CD14-positive monocyte (primary cell): Measurements from ENCODE around the genes ANP32A and GLCE.

DNA sequence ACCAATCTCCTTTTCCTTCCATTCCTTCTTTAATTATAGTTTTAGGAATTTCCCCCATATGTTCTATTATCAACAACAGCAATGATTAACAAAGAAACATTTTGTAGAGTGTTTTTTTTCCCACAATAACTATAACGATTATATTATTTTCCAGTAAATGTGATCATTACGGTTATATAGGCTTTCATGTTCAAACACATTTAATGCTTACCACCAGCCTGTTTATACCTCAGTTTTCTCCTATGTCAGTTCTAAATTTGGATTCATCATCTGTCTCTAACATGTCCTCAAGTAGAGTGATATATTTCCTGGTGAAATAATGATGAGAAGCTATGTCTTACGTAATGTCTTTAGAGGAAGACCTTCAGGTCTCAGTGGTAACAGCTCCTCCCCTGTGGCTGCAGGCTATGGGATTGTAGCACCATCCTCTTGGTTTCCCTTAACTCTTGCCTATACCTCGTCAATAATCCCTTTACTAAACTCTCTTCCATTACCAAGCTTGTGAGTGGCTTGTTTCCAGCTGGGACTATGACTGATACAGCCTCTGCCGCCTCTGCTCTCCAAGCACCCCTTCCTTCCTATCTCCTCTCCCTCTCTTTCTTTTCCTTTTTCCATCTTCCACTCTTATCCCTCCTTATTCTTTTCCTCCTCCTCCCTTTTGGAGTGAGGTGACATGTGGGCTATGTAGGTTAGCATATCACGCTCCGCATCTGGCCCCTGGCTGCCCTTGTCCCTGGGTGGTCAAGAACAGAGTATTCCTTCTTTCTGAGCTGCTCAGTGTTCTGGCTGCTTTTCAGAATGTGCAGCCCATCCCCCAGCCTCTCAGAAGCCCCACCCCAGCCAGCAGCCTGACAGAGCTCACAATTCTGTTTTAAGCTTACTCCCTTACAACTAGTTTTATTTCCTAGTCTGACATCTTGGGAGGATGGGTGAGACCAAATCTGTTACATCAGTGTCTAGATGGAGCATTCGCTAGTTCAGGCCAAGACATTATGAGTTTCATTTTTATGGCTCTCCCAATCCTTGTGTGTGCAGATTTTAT, 89.3 kb downstream of the SKOR1 start:
- CAGE, long polyA plus RNA: no peak

- CAGE, long polyA plus RNA: no peak
These were observed 16.0 kb downstream of the PIAS1 start for GRCh38 chr15:68070011-68070587.

DNA sequence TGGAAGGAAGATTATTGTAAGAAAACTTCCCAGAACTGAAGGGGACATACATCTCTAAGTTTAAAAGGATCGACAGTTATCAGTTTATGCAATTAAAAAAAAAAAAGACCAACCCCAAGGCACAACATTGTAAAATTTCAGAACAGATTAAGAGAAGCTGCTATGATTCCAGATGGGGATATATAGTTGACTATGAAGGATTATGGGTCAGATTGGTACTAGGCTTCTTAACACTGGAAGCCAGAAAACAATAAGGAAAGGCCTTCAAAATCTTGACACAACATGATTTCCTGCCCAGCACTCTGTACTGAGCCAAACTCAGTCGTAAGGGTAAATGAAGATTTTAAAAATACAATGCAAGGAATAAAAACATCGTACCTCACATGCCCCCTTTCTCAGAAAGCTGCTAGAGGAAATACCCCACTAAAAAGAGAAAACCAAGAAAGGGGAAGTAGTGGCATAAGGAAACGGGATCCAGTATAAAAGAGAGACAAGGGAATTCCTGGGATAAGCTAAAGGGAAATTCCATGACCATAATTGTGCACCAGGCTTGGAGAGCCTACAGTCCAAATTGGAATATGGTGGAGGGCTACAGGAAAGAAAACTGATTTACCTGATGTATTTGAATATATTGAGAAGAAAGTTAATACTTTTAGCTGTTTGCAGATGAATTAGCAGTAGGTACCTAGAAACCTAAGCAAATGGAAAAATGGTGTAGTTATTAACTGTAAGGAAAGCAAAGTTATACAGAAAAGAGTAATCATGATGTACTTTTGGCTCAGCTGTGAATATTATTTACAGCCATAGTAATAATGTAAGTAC, 27.9 kb downstream of the PIAS1 start:
- CAGE, long polyA plus RNA: no peak

- CAGE, long polyA plus RNA: no peak
These were observed 1.2 kb downstream of the FEM1B start for GRCh38 chr15:68278787-68279106.

- CAGE, long polyA plus RNA: no peak
These were observed 61.4 kb upstream of the CORO2B start for GRCh38 chr15:68517273-68517940.

DNA sequence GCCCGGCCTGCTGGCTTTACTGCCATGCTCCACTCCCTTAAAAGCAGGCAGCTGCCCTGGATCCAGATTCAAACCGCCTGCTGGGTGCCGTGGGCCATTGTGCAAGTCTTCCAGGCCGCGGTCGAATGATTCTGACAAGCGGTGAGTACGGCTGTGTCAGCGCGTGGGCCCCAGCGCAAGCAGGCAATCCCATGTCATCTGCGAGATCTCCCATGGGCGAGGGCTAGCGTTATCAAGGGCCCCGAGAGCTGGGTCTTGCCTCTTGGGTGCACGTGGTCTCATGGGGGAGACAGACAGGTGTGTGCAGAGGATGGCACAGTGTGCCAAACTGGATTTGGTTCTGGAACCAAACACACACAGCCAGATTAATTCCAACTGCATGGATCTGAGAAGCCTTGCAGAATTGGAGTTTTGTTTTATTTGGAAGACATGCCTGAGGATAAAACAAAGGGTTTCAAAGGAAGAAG, 37.7 kb downstream of the CORO2B start:
- CAGE, long polyA plus RNA: no peak

- CAGE, long polyA plus RNA: no peak
These were observed 52.9 kb downstream of the CORO2B start for GRCh38 chr15:68631492-68632232.

GRCh38 chr15:68640672-68641780, 62.2 kb downstream of the CORO2B start:
- CAGE, long polyA plus RNA: no peak

DNA sequence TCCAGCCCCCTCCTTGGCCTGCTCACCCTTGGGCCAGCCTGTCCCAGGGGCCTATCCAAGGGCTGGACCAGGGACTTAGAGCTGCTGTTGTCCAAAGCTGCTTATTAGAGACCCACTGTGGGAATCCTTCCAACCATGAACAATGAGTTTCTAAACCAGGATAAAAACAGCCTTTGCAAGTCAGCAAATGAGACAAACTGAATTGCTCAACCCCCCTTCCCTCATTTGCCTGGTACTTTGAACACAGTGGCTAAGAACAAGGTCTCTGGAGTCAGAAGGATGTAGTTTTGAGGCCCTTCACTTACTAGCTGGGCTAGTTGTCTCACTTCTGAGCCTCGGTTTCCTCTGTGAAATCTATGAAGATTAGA, 44.8 kb downstream of the ANP32A start:
- CAGE, long polyA plus RNA: no peak

DNA sequence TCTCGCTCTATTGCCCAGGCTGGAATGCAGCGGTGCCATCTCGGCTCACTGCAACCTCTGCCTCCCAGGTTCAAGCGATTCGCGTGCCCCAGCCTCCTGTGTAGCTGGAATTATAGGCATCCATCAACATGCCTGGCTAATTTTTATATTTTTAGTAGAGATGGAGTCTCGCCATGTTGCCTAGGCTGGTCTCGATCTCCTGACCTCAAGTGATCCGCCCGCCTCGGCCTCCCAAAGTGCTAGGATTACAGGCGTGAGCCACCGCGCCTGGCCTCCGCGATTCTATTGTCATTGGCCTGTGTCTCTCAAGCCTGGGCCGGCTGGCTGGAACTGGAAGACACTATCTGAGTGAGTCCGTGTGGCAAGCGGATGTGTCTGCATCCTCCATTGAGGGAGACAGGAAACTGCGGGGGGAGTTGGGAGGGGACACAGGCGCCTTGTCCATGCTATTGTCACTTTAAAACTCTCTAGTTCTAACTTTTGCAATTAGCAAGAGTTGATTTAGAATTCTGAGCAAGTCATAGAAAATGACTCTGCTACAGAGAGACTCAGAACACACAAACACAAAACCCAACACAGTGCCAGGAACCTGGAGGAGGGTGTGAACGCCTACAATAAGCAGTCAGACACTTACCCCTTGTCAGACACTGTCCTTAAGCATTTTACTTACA, 38.9 kb downstream of the ANP32A start:
- CAGE, long polyA plus RNA: no peak

DNA sequence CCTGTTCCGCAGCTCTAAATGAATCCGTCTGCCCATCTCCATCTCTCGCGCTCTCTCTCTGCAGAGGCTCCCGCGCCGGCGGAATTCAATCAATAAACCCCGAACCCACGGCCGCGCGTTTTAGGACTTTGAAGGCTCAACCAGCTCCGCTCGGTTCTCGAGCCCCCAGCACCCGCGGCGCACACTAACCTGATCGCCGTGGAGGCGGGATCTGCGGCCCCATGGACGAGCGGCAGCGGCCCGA, at the start of gene ANP32A:
ANP32A (minus strand) TSS at position 186 of the 244 bp plus-strand sequence.
- CAGE, long polyA plus RNA: start-site peak on the minus strand centred at position 150 of the sequence, 42 bp wide, 317 and 410 reads in 2 replicates

DNA sequence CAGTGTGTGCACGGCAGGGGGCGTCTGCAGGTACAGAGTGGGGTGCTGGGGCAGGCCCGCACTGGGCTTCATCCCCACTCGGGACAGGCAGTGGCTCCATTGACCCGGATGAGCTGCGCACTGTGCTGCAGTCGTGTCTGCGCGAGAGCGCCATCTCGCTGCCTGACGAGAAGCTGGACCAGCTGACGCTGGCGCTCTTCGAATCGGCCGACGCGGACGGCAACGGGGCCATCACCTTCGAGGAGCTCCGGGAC, 16.9 kb downstream of the NOX5 start:
- CAGE, long polyA plus RNA: no peak

- CAGE, long polyA plus RNA: no peak
These were observed 43.1 kb upstream of the GLCE start for GRCh38 chr15:69117222-69117912.

DNA sequence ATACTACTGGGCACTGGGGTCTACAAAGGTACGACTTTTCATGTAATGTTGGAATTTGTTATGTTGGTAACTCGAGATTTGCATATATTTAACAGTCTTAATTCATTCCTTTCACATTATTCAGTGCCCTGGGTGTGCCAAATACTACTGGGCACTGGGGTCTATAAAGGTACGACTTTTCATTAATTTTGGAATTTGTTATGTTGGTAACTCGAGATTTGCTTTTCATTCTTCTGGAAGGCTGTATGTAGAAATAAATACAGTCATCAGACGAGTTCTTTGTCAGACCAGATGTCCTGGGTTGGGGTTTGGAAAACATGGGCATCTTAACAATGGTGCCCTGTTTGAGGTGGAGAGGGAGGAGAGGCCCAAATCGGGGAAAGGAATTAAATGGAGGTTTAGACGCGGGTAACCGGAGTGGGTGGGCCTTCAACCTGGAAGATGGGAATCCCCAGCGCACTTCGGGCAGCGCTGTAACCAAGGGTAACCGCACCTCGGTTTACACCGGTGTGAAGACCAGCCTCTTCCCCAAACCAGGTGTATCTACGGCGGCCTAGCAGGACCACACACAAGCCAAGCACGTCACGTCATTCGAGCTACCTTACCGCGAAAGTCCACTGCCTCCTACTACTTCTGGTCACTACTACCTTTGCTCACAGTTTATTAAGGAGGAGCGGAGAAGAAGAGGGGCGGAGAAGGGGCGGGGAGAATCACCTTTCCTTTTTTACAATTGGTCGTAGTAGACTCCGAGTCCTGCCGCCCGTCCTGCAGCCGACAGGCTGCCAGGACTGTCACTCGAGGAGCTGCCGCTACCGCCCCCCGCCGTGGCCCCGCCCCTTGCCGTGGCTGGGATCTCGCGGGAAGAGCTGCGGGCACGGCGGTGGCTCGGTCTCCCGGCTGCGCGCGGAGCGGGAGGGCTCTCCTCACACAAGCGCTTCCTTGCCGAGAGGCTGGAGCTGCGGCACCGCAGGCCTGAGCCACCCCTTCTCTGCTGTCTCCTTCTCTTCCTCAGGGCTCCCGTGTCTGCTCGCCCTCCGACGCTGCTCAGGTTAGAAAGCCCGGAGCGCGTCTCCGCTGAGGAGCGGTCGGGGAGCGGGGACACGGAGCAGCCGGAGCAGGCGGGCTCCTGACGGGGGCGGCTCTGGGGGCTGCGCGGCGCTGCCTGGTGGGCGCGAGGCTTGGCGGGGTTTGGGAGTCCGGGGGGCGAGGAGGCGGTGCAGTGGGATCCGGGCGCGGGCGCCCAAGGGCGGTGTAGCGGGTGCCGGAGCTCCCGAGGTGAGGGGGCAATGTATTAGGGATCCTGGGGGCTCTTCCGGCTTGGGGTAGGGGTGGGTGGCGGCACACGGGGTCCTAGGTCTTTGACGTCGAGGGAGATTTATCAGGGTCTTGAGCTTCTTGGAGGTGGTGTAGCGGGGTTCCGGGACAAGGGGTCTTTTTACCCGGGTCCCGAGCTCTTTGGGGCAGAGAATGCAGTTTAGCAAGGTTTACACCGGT, at the start of gene GLCE:
GLCE (plus strand) TSS at position 926 of the 1,494 bp plus-strand sequence.
- CAGE, long polyA plus RNA: no peak

DNA sequence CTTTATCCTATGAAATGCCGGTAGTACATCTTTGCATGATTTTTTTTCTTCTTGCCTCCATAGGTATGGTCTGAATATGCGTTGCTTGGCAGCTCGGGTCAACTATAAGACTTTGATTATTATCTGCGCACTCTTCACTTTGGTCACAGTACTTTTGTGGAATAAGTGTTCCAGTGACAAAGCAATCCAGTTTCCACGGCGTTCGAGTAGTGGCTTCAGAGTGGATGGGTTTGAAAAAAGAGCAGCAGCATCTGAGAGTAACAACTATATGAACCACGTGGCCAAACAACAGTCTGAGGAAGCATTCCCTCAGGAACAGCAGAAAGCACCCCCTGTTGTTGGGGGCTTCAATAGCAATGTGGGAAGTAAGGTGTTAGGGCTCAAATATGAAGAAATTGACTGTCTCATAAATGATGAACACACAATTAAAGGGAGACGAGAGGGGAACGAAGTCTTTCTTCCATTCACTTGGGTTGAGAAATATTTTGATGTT, 42.9 kb upstream of the PAQR5 start:
- CAGE, long polyA plus RNA: no peak

DNA sequence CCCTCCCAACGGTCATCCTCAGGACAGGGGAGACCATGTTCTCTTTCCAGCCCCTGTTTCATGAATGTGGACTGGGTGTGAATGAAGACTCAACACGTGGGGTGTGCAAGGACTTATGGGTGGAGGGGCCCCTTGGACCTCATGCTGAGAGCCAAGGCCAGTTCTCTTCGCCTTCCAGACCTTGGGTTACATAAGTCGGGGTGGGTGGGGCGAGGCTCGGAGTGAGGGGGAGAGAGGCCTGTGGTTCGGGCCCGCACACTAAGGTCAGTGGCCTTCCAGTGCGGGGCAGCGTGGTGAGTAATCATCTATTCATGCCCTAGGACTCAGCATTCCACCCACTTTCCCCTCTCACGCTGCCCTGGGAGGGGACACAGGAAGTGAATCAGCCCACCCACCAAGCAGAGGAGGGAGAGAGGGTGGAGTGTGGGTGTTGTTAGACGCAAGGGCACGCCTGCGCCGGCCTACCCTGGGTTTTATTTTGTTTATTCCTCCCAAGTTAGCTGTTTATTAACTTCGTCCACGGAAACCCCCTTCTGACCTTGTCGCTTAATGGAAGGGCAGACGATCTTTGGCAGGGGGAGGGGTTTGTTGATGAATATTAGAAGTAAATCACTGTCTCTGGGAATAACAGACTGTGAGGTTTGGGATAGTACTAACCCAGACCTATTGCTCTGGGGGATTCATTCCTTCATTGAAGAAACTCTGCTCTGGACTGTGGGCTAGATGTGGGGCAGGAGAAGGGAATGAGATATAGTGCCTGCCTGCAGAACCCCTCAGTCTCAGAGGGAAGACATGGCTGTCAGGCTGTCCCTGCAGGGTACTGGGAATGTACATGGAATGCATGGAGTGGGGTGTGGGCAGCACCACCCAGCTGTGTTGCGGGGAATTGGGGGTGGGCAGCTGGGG, 6.8 kb downstream of the PAQR5 start:
- CAGE, long polyA plus RNA: no peak

- CAGE, long polyA plus RNA: no peak
These were observed 15.6 kb downstream of the PAQR5 start for GRCh38 chr15:69314255-69314777.

GRCh38 chr15:69453262-69454067, 847 bp downstream of the RPLP1 start:
- CAGE, long polyA plus RNA: no peak

GRCh38 chr15:69467589-69468150, 15.1 kb downstream of the RPLP1 start:
- CAGE, long polyA plus RNA: no peak

GRCh38 chr15:69524793-69525201, 72.2 kb downstream of the RPLP1 start:
- CAGE, long polyA plus RNA: no peak